ENCODE measurements around the gene BZW1.

GRCh38 chr2:197891731-197892283 lies 87.4 kb downstream of the PLCL1 start:
- PRO-cap = no peak
- RAMPAGE, long total RNA, 2 experiments = no peak in any of the 2 experiments

DNA sequence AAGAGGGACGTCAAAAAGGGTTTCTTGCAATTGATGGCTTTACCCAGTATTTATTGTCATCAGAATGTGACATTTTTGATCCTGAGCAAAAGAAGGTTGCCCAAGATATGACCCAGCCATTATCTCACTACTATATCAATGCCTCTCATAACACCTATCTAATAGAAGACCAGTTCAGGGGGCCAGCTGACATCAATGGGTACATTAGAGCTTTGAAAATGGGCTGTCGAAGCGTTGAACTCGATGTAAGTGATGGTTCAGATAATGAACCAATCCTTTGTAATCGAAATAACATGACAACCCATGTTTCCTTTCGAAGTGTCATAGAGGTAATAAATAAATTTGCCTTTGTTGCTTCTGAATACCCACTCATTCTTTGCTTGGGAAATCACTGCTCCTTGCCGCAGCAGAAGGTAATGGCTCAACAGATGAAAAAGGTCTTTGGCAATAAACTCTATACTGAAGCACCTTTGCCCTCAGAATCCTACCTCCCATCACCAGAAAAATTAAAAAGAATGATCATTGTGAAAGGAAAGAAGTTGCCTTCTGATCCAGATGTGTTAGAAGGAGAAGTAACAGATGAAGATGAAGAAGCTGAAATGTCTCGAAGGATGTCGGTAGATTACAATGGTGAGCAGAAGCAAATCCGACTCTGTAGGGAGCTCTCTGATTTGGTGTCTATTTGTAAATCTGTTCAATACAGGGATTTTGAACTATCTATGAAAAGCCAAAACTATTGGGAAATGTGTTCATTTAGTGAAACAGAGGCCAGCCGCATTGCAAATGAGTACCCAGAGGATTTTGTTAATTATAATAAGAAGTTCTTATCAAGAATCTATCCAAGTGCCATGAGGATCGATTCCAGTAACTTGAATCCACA lies 280.5 kb downstream of the PLCL1 start:
- PRO-cap = no peak
- RAMPAGE, long total RNA, 2 experiments = no peak in any of the 2 experiments

GRCh38 chr2:199441371-199442172 lies 16.2 kb downstream of the SATB2 start:
- PRO-cap = no peak
- RAMPAGE, long total RNA, 2 experiments = no peak in any of the 2 experiments

- PRO-cap = no peak
- RAMPAGE, long total RNA, 2 experiments = no peak in any of the 2 experiments
These were observed 4.3 kb upstream of the SATB2 start for GRCh38 chr2:199461710-199462689.

DNA sequence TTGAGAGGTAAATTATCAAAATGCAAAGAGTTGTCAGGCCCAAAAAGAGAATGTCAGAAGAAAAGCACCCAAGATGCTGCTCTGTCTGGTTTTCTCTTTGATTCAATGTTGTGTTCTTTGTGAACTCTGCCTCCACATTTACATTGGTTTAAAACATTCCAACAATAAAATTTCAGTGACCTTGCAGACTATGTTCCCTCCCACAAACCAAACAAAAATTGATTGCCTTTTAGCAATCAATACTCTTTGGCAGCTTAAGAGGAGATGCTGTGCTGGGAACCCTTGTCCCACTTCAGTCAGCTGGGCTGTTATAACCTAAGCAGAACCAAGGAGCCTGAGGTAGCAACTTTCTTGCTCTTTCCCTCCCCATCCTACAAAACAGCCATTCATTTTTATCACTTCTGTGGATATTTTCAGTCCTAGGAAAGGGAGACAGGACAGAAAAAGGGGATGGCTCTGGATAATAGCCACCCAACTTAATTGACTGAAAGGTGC lies 19.7 kb upstream of the SATB2 start:
- PRO-cap = no peak
- RAMPAGE, long total RNA, 2 experiments = no peak in any of the 2 experiments

DNA sequence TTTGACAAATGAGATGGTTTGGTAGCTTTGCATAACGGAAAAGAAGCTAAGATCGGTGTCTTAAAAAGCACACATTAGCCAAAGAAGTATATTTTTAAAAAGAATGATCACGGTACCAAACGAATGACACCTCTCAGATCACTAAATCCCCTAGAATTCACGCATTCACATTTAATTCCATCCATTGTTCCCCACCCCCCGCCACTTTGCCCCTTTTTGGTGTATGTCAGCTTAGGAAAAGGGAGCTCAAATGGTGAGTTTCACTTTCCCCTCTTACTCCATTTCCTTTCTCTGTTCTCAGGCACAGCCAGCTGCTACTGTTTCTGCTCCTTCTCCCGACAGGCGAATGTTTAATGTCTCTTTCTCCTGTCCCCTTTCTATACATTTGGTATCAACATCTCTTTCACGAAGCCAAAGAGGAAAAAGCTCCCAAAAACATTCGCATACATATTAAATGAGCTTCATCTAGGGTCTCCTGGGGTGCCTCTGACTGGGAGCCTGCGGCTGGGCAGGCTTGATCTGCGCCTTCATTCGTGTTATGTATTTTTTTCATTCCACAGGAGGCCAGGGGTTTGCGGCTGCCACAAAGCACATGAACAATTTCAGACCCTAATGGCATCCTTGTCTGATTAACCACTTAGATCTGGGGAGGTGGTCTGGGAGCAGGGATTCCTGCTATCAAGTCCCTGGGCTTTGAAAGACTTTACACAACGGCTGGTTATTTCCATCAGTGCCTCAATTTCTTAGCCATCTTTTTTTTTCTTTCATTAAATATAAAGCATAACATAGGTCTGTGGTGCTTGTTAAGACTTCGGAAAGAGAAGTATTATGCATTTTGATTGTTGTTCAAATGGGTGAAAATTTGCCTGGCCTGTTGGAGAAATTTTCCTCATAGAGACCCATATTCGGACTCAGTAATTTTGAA lies 124.3 kb upstream of the SATB2 start:
- PRO-cap = no peak
- RAMPAGE, long total RNA, 2 experiments = no peak in any of the 2 experiments

DNA sequence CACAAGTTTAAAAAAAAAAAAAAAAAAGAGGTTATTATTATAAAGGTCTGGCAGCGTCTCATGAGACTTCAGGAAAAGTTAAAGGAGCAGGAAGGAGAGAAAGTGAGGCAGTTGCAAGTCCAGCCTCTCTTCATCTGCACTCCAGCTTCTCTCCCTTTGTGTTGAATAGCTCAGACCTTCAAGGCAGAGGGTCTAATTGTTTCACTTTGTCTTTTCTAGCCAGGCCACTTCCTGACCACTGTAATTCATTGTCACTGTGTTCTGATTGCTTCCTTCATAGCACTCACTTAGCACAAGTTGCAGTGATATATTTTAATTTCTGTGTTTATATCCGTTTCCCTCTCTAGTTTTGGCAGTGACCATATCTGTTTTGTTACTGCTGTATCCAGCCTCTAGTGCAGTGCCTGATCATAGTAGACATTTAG lies 99.9 kb downstream of the SPATS2L start:
- PRO-cap = no peak
- RAMPAGE, long total RNA, 2 experiments = no peak in any of the 2 experiments

DNA sequence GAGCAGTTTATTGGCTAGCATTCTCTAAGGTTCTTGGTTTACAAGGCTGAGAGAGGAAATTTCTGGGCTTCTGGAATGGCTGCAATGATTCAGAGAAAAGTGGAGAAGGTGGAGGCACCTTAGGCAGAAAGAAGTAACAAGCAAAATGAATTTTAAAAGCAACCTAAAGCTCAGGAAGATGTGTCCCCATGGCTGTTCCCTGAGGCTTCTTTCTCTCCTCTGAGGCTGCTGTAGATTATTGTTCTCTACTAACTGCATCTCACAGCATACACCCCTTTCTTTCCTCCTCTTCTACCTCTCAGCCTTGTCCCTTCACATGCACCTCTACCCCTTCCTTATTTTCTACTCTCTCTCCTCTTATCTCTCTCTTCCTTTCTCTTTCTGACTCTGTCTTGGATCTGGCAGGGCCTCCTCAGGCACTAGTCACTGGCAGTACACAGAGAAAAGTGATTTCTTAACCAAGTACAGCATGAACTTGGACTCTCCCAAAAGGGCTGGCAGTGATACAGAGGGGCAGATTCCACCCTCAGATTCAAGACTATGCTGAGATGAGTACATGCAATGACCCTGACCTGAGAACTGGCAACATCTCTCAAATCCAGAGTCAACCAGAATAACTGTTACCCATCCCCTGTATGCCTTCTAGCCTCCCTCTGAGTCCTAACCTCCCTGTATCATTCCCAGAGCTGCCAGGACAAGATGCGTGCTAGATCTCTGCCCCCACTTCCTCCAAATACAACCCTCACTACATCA lies 4.2 kb downstream of the AOX1 start:
- PRO-cap = unidirectional peak, minus-strand start at position 428 of the sequence
- RAMPAGE, long total RNA, 2 experiments = no peak in any of the 2 experiments

DNA sequence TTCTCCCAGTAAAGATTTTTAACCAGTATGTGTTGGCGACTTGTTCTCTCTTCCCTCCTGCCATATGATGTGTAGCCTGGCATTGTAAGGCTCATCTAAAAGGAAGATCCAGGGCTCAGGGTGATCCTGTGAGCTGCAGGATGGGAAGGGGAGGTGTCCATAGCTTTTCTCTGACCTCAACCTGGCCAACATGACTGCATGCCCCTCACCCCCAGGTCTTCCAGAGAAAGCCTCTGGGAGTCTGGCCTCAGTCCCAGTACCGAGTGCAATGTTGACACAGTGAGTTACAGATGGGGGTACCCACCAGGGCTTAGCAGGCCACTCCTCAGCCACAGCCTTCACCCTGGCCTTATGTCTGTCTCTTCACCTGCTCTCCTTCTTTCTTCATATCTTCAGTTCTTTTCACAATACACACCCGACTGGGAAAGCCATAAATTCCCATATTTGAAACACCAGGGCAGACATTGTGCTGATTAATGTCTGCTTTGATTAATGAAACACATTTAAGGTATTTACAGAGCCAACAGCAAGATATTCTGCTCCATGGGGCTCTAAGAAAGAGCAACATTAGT lies 33.4 kb downstream of the AOX1 start:
- PRO-cap = no peak
- RAMPAGE, long total RNA, 2 experiments = no peak in any of the 2 experiments

- PRO-cap = no peak
- RAMPAGE, long total RNA, 2 experiments = no peak in any of the 2 experiments
These were observed 38.7 kb downstream of the AOX1 start for GRCh38 chr2:200624344-200625060.

DNA sequence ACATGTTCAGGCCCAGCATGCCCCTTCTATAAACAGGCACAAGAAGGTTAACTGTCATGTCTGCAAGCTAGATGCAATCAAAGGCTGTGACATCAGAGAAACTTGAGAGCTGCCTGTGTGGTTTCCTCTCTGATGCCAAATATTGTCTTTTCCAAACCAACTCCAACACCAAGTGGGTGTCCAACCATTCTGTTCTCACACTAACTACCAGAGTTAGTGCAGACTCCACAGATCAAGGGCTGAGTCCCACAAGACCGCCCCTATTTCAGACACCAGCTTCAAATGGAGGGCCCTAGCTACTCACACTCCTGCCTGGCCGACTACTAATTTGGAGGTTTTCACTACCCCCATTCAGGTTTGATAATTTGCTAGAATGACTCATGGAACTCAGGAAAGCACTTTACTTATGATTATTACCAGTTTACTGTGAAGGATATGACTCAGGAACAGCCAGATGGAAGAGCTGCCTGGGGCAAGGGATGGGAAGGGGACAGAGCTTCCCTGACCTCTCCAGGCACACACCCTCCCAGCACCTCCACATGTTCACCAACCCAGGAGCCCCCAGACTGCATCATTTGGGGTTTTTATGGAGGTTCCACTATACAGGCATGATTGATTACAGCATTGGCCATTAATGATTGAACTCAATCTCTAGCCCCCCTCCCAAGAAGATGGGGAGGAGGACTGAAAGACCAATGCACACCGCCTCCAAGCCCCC lies 46.2 kb upstream of the BZW1 start:
- PRO-cap = no peak
- RAMPAGE, long total RNA, 2 experiments = no peak in any of the 2 experiments

DNA sequence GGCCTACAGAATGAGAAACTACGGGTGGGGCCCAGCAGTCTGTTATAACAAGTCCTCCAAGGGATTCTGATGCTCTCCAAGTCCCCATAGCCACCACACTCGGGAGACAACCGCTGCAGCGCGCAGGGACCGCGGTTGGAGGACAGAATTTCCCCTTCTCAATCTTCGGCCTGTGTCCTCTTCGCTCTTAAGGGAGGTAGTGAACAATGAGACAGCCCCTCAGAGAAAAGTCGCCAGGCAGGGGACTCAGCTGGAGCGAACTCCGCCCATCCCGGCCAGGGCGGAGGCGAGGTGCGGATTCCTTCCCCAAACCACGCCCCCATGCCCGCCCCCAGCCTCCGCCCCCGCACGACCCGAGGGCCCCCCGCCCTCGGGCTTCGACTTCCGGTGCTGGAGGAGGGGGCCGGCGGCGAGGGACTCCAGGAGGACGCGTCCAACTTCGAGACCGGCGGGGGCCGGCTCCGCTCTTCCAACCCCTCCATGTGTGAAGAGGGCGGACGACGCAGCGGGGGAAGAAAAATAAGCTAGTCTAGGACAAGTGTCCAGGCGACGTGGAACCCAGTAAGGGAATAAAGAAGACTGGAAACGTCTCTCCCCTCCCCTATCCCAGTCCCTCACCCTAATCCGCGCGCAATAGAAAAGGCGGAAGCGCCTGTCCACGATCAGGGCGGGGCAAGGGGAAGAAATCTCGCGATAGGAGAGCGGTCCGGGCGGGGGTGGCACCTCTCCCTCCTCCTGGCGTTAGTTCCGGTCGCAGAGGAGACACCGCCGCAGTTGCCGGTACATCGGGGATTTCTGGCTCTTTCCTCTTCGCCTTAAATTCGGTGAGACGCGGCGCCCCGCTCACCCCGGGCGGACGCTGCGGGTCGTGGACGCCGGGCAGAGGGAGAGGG lies at the start of gene BZW1:
BZW1 (plus strand) TSS at position 744 of the 893 bp plus-strand sequence.
- PRO-cap = bidirectional peak, plus-strand start at position 397 of the sequence, minus-strand start at position 201 of the sequence; bidirectional peak, plus-strand start at position 744 of the sequence, minus-strand start at position 635 of the sequence
- RAMPAGE, long total RNA, 2 experiments = start-site peak on the plus strand in 2 of 2 experiments, centred at positions 400 to 765 of the sequence, 105 to 2,092 reads per replicate

DNA sequence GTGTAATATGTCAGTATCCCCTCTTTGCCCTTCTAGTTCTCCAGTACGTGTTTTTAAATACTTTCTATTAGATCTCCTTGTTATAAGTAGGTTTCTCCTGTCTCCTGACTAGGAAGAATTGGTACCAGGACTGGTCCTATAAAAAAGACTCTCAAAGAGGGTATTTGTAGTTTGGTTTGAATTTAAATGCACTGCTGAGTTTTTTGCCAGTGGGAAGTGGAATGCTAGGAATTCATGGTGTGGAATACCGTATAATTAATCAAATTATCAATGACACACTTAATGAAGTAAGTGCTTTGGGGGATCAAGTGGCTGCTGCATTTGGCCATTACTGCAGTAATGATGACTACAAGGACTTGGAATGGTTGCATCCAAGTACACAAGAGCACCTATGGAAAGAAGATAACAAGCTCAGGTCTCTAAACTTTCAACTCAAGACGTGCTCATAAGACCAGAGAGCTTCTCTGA lies 21.0 kb downstream of the BZW1 start:
- PRO-cap = no peak
- RAMPAGE, long total RNA, 2 experiments = no peak in any of the 2 experiments

DNA sequence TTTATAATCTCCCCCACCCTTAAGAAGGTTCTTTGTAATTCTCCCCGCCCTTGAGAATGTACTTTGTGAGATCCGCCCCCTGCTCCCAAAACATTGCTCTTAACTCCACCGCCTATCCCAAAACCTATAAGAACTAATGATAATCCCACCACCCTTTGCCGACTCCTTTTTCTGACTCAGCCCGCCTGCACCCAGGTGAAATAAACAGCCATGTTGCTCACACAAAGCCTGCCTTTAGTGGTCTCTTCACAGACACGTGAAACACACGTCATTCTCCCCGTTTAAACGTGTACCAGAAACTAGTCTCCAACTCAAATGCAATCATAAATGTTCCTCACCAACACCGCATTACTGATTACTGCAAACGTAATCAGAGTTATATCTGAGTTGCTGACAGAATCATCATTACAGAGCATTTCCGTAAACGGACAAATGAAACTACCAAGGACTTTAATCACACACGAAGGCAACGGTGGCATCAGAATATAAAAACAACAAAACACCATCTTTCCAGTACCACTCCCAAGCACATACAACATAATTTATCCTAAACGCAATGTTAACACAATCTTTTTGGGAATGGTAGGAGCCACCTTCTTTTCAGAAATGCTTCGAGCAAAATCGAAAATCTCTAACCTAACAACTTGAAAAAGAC lies 1.9 kb downstream of the CLK1 start:
- PRO-cap = bidirectional peak, plus-strand start at position 314 of the sequence, minus-strand start at position 236 of the sequence
- RAMPAGE, long total RNA, 2 experiments = no peak in any of the 2 experiments

DNA sequence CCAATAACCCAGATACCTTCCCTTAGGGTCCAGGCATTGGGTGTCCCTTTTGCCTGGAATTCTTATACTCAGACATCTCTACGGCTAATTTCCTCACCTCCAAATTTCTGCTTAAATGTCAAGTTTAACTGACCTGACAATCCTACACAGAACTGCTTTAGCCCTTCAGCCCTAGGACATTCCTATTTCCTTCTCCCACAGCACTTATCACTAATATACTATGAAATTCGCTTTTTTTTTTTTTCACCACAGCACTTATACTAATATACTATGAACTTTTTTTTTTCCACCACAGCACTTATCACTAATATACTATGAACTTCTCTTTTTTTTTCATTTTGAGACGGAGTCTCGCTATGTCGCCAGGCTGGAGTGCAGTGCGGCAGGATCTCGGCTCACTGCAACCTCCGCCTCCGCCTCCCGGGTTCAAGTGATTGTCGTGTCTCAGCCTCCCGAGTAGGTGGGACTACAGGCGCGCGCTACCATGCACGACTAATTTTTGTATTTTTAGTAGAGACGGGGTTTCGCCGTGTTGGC lies 612 bp downstream of the PPIL3 start:
- PRO-cap = bidirectional peak, plus-strand start outside the sequence, minus-strand start at position 432 of the sequence
- RAMPAGE, long total RNA, 2 experiments = no peak in any of the 2 experiments

GRCh38 chr2:200964326-200964567 lies 787 bp upstream of the ORC2 start:
- PRO-cap = no peak
- RAMPAGE, long total RNA, 2 experiments = no peak in any of the 2 experiments

DNA sequence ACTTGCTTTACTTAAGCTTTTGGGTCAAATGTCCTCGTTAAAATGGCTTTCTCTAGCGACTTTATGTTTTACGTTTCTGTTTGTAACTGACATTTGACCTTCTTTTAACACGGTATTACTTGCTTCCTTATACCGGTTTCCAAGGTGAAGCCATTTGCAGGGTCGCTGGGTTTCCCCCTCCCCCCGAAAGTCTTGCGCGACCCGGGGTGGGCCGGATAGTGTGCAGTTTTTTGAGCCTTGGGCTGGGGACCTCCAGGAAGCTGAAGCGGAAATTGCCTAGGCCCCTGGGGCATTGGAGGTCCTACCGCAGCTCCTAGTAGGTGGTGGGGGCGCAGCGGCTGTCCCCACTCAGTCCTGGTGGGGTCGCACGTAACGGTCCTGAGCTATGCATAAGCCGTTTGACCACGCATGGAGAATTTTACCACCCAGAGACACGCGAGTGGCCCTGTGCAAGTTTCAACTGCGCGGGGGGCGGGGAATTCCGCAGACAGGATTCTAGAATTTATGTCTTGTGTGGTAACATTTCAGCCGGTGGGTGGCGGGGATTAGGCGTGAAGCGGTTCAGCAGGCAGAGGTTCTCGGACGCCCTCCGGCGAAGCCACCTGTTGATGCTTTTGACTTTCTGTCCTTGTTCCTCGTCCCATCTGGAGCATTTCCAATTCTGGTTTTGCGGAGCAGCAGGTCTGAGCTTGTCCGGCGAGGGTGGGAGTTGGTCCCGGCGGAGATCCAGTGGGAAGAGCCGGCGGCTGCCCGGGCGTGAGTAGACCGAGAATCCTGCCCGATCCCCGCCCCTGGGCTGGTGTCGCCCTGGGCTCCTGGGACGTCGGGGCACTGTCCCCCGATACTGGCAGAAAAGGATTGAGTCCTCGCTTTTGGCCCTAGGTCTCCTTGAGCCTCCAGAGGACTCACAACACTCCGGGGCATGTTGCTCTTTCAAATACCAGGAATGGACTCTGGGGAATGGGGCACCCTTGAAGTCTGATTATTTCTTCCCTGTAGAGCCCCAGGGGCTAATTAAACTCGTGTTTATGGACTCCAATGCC lies 2.5 kb downstream of the CFLAR start:
- PRO-cap = bidirectional peak, plus-strand start at position 571 of the sequence, minus-strand start at position 462 of the sequence; bidirectional peak, plus-strand start at position 658 of the sequence, minus-strand start at position 846 of the sequence; bidirectional peak, plus-strand start outside the sequence, minus-strand start at position 955 of the sequence
- RAMPAGE, long total RNA, 2 experiments = start-site peak on the plus strand in 2 of 2 experiments, centred at positions 547 to 676 of the sequence, 136 to 437 reads per replicate; start-site peak on the minus strand in 1 of 2 experiments, centred at position 878 of the sequence, 8 reads per replicate

DNA sequence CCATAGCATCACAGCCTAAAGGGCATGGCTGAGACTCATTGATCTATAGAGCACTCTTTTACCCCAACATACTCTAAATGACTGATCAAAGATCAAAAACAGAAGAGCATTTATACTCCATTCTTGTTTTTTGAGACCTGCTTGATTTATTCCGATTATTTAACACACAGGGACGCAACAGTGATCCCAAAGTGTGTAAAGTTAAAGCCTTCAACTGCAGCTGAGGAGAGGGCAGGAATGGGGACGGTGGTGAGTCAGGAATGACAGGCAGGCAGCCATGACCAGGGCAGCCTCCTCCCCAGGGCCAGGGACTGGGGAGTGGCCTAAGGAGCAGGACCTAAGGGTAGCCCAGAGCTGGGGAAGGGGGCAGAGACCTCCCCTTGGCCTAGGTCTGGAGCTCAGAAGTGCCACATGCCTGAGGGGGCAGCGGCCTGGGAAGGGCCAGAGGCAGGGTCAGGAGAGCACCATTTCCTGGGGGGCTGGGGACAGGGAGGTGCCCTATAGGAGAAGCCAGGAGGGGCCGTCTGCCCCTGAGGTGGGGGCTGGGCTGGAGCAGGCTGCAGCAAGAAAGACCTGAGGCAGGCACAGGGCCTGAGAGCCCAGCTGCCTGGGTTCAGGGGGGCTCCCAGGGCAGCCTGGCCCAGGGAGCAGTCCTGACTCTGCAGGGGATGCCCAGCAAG lies 20.9 kb downstream of the CFLAR start:
- PRO-cap = no peak
- RAMPAGE, long total RNA, 2 experiments = no peak in any of the 2 experiments

DNA sequence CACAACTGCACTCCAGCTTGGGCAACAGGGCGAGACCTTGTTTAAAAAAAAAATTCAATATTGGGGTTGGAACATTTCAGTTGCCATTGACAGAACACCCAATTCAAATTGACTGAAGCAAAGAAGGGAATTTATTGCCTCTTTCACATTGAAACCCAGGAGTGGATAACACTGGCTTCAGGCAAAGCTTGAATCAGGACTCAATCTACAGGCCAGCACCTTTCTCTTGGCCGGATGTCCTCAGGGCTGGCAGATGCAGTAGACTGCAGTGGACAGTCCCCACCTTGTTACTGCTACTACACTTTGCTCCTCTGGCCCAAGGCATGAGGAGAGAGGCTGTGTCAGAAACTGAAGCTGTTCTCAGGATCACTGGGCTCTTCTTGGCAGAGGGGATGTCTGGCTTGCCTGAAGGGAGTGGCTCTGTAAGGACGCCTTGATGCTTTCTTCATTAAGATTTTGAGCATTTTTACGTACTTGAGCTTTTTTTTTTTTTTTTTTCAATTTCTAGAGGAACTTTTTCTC lies 36.3 kb downstream of the CASP10 start:
- PRO-cap = no peak
- RAMPAGE, long total RNA, 2 experiments = no peak in any of the 2 experiments

DNA sequence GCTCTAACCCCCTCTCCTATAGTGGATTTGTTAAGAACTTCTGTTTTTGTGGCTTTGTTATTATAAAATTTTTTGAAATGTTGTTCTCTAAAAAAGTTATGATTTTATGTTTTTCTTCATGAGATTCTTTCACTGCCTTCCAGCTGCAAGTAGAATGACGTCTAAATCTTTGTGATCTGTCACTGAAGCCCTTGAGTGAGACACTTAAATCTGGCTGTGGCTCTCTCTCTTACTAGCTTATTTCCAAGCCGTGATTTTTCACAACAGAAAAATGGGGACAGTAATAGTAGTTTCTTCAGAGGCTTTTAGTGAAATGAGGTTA lies 1.6 kb downstream of the CASP8 start:
- PRO-cap = no peak
- RAMPAGE, long total RNA, 2 experiments = no peak in any of the 2 experiments

All from right atrium auricular region (tissue), 2 donors.